H9 (cell line): ENCODE measurements around a stretch of chr2.

GRCh38 chr2:222844180-222844938, 16.5 kb upstream of the ACSL3 start:
- PRO-cap, result no peak

DNA sequence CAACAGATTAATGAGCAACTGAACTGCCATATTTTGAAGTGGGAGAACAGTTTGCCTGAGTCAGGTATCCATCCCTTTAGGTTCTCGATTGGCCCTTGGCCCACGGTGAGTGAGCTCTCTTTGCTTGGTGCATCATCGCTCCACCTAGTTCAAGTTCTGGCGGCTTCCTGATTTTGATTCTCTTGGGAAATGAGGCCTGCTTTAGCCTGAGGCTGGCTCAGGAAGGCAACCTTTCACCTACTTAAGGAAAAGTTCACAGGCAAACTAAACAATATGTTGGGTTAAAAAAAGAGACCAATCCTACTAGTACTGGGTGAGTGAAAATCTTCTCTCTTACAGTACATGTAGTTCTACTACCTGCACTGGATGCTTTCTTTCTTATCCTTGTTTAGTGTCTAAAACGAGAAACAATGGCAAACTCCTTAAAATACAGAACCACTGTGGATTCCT, 935 bp upstream of the ACSL3 start:
- PRO-cap, result no peak

- PRO-cap, result no peak
These were observed 39.3 kb downstream of the ACSL3 start for GRCh38 chr2:222899647-222900998.

- PRO-cap, result no peak
These were observed 51.9 kb downstream of the ACSL3 start for GRCh38 chr2:222912481-222913342.

GRCh38 chr2:223019261-223019878, 32.6 kb upstream of the KCNE4 start:
- PRO-cap, result no peak

GRCh38 chr2:223816265-223816954, 21.0 kb downstream of the AP1S3 start:
- PRO-cap, result no peak

GRCh38 chr2:223950298-223951474, 5.6 kb upstream of the WDFY1 start:
- PRO-cap, result no peak

DNA sequence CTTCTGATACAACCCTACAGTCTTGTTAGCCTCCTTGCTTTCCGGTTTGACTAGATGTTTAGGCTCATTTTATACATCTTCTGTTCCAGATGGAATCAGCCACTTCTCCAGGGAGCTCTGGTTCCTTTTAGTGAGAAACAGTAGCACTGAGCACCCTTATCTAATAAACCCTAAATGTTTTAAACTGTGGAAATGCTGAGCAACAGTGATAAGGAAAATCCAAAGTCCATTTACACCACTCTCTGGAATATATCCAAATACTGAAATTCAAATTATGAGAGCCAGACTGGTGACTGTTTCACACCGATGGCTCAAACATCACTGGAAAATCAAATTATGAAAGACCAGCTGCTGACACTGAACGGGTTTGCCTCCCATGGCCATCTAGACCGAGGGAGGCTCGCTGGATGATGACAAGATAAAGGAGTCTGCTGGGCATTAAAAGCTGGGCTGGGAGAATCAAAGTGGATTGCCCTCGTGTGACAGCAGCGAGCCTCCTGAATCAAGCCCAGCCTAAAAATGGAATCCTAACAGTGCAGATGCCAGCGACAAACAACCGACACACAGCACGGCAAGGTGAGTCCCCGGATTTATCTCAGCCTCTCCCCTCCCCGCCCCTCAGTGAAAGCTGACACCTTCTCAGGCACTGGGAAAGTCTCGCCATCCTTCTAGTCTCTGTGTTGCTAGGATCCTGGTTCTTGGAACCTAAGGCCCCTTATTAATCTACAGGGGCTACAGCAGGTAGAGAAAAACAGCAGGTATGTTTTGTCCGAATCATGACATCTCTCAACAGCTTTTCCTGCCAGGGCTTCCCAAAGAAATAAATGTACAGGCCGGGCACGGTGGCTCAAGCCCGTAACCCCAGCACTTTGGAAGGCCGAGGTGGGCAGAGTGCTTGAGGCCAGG, 30.3 kb downstream of the SERPINE2 start:
- PRO-cap, result bidirectional peak, plus-strand start at position 652 of the sequence, minus-strand start at position 557 of the sequence

GRCh38 chr2:224400838-224401607, 884 bp downstream of the FAM124B start:
- PRO-cap, result no peak

DNA sequence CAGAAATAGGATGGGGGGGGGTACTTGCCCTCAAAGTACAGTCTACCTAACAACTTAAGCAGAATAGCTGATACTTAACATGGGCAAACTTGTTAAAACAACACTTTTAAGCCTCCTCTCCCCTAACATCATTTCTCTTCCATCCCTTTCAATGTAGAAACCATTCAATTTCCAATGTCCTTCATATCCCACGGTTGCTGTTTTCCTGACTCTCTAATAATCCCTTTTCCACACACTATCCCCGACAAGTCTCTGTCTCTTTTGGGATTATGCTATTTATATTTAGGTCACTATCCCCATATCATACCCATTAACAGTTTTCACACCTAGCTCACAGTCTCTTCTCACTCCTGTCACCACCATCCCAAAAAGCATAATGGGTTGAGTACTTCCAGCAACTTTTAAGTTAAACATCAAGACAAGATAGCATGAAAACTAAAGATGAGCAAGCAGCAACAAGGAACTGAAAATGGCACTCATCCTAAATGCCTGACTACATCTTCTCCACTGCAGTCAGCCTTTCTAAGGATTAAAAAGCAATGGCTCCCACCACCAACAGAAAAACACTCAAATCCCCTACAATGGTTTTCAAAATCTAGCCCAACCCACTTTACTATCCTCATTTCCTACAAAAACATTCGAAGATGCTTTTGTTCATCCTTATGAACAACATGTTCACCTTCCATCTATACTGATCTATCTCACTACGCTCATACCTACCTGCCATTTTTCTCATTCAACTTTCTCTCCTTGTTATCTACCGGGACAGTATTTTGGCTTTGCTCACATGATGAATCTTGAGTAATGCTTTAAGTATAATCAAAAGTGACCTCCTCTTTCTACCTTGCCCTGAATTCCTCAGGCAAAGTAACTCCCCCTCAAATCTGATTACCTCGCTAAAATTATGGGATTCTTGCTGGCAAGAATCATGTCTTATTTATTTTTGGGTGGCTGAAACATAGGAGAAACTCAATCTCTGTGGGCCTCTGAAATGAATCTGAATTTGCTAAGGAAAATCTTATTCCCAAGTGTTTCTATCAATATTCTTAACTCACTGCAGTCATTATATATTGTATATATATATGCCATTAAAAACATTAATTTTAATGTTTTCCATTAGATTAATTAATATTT, 38.1 kb downstream of the CUL3 start:
- PRO-cap, result no peak

DNA sequence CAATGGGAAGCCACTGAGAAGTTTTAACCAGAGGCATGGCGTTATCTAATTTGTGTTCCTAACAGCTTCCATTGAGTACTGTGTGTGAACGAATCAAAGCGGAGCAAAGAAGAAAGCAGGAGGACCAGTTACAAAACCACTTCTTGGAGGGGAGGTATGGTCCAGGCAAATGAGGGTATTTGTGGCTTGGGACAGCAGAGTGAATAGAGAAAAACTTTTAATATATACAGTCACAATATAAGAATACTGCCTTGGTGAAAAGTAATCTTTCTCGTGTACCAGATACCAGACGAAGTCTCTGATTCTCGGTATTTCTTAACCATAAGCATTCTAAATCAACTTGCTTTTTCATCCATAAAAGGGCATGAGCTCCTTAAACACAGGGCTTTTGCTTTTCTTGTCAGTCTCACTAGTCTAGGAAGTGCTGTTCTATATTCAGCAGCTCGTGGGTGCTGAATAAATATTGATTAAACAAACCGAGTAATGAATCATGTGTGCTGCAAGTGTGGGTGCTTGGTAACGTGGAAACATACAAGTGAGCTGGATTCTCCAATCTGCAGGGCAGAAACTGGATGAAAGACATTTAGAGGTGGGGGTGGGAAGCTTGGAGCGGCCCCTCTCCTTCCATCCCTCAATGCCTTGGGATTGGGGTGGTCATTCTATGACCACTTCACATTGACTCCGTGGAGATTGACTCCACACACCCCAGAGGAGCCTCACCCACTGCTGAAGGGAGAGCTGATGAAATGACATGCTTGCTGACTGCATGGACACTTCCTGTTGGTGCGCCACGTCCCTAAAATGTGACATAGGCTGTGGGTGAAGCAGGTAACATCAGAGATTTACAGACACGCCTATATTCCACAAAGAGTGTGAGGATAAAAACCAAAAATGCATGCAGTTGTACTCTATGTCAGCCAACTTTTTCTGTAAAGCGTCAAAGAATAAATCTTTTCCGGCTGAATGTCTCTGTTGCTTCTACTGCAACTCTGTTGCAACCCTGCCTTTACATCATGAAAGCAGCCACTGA, 114.6 kb downstream of the DOCK10 start:
- PRO-cap, result no peak

GRCh38 chr2:224944769-224945645, 97.3 kb downstream of the DOCK10 start:
- PRO-cap, result no peak

DNA sequence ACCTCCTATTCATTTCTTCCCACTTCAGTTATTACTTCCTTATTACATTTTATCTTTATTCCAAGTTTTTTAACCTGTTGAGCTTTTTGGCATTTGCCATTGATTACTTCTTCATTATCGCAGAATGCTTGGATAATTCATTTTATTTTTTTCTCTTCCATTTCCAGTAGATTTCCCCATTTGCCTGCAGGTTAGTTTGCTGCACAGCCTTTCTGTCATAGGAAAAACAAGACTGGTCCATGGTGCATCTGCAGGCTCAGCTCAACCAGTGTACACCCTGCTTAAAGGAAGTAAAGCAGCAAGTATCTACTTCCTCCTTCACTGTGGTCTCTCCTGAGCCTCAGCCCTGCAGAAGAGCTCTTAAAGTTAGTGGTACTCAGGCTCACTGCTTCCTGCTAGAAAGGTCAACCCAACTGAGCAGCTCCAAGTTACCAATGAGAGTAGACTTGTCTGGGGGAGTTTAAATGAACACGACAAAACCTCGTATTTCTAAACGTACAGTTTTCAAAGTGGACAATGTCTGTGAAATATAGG, 89.0 kb downstream of the DOCK10 start:
- PRO-cap, result no peak

DNA sequence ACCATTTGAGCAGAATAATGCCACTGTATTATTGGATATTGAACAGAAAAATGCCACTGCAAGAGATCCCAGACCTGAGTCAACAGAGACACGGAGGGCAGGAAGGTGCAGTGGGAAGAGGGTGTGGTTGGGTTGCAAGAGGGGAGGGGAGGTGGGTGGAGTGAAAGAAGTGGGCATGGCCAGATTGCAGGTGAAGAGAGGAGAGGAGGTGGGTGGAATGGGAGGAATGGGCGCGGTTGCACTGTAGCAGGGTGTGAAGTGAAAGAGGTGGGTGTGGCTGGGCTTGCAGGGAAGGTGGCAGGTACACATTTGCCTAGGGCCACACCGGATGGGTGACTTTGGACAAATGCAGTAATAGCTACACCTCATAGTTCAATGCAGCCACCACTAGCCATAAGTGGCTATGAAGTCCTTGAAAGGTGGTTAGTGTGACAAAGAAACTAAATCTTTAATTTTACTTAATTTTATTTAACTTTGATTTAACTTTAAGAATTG, 71.0 kb downstream of the DOCK10 start:
- PRO-cap, result no peak

DNA sequence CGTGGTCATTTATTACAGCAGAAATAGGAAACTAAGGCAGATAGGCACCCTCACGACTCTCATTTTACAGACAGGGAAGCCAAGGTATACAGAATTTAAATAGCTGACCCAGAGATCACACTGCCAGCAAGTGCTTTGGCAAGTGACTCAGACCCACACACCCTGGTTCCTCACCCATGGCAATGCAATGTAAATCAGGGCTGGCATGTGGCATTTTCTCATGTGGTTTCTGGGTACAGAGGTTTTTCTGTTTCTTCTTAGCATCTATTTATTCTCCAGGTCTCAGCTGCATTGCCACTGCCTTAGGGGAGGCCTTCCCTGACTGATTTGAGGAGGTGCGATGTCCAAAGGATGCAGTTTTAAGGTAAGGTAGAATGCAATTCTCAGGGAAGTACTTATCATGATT, 68.6 kb downstream of the DOCK10 start:
- PRO-cap, result no peak

DNA sequence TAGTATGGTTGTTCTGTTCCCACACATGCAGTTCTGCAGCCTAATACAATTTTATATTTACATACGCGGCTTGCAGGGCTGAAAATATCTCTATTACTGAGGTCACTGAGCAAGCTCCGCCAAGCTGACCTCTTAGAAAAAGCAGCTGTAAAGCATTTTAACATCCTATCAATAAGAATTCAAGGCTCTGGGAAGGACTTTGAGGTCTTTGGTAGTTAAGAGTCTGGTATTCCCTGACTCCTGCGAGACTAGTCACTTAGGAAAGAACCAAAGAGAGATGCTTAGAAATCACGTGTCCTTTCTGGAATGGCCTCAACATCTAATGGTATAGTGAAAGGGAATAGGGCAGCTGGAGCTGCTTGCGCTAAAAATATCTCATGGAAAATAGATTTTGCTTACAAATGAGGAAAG, 59.2 kb downstream of the DOCK10 start:
- PRO-cap, result no peak

DNA sequence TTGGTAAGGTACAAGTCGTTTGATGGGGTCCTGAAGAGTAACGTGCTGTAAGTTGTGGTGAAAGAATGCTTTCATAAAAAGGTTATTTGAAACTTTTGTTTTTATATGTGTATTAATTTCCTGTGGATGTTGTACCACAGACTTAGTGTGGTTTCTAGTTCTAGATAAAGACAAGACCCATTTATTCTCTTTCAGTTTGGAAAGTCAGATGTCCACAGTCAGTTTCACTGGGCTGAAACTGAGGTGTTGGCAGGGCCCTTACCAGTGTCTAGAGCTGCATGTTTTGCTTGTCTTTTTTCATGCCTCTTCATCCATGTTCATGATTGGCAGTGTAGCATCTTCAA, 22.1 kb upstream of the DOCK10 start:
- PRO-cap, result no peak

- PRO-cap, result no peak
These were observed 63.4 kb downstream of the NYAP2 start for GRCh38 chr2:225462839-225463305.

- PRO-cap, result no peak
These were observed 649.1 kb downstream of the NYAP2 start for GRCh38 chr2:226048674-226048873.

GRCh38 chr2:226137357-226137658, 662.3 kb downstream of the IRS1 start:
- PRO-cap, result no peak